Measurements from ENCODE around the gene SERPINA5.

- RRBS, result 82% methylated on average over 2 of the region's 12 CpGs
These were observed 18.9 kb upstream of the SERPINA4 start for GRCh38 chr14:94542281-94542866.

DNA sequence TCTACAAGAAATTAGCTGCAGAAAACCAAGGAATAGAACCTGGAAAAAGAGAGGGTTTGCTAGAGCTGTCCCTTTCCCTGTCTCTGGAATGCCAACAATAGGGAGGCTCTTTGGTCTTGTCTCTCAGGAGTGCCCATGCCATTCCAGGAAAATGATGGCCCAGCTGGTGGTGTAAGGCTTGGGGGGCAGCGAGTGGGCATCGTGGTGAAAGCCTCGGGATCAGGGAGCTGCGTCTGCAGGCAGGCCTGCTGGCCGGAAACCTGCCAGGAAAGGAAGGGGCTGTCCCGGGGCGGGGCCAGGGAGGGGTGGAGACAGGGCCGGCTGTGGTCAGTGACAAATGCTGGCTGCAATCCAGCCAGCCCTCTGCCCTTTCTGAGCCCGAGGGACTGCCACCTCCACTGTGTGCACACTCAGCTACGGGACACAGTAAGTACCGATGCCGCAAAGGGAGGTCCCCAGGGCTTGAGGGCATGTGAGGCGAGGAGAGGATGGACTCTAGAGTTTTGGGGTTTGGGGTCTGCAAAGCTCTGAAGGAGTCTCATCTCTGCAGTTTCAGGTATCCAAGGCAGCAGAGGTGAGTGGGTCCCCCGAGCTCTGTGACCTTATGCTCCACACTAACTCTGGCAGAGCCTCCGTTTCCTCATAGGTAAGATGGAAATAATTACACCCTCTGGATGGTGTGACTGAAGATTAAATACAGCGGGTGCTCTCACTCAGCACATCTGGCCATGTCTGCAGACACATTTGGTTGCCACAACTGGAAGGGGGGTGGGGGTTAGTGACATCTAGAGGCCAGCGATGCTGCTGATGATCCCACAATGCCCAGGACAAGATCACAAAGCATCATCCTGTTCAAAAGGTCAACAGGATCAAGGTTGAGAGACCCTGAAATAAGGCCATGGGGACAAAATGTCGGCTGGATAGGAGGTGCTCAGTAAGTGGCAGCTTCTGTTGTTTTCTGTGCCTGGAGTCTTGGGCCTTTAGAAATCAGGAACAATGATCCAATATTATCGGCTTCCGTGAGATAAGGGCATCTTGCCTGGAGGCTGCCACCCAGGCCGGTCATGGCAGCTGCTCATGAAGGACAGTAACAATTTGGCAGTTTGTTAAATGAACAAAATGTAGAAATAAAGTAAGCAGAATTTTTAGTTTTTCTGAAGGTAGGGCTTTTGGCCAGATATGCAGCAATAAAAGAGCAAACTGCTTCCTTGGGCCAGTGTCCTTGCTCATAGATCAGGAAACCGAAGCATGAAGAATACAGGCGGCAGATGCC, at the start of gene SERPINA5:
TSS of gene SERPINA5 (plus strand) at position 362 of the 1,273 bp plus-strand sequence.
- RRBS, result no CpG with 5 or more reads among the region's 23 CpGs

- RRBS, result no CpG with 5 or more reads among the region's 3 CpGs
These were observed 12.7 kb downstream of the SERPINA5 start for GRCh38 chr14:94593924-94594298.

GRCh38 chr14:94864221-94864933, 94.5 kb upstream of the GSC start:
- RRBS, result 50% methylated on average over 2 of the region's 34 CpGs

DNA sequence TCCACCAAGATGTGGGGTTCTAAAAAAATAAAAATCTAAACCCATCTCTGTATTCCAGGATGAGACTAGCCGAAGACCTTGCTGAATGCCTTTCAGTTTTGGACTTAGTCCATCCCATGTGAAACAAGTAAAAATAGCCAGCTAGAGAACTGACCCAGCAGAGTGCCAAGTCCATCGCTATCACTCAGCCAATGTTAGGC, 148.5 kb downstream of the DICER1 start:
- RRBS, result no CpG with 5 or more reads among the region's 2 CpGs

DNA sequence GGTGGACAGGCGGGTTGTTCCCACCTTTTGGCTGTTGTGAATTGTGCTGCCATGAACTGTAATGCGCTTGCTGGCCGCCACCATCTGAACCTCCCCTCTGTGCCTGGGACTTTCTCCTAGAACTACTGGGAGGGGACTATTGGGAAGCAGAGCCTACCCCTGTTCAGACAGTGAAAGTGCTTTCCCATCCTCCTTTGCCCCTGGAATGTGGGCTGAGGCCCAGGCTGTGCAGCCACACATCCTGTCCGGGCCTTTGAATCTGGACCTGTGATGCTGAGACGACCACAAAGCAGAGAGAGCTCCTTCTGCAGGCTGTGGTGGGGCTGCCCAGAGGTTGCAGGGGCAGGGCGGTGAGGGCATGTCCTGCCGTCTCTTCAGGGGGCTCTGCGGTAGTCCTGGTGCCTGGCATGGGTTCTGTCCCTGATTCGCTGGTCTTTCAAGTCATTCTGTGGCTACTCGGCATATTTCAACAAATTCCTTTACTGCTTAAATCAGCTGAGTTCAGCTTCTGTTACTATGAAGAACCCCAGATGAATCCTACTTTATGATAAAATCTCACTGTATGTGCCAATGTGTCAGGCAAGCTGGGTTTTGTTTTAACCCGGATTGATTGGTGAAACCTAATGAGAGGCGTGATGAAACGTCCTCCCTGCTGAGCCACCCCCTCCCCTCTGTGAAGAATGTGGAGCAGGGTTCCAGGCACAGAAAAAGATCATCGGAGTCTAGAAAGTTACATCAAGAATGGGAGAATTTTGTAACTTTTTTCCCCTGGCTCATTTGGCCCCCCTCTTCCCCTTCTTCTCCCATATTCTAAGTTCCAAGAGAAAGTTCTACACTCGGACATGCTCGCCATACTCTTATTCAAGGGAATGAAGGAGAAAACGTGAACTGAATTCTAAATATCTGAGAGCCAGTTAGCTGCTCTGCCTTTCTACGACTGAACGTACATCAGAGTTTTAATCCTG, 63.5 kb upstream of the DICER1 start:
- RRBS, result no CpG with 5 or more reads among the region's 19 CpGs

DNA sequence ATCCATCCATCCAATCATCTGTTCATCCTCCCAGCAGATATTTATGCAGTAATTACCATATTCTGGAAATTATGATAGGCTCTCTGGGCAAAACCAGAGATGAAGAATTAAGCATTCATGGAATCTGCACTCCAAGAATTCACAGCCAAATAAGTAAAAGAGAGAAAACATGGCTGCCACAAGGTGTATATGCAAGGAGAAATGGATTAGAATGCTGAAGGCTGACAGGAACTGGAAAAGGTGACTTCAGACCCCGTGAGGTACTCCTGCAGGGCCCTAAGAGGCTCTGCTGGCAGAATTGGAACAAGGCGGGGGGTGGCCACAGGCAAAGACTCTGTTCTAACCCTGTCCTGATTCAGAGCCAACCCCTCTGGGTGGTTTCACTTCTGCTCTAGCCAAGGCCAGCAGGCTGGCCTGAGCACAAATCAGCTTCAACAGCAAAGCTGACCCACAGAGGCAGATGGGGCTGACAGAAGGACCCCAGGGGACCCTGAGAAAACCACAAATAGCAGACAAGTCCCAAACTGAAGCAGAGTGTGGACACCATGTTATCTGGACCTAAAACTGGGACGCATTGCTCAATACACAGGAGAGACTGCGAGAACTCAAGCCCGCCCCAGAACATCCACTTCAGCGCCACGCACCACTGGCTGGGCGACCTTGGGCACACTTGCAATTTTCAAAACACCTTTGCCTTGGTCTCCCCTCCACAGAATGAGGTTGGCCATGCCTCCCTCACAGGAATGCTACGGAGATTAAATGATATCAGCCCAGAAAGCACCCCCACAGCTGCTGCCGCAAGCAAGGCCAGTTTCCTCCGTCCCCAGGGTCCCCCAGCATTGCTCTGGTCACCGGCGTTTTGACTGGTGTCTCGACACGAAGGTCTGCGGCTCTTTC, 76.4 kb upstream of the DICER1 start:
- RRBS, result no CpG with 5 or more reads among the region's 16 CpGs

- RRBS, result 10% methylated on average over 24 of the region's 37 CpGs
These were observed 40.6 kb upstream of the CLMN start for GRCh38 chr14:95360361-95360743.

DNA sequence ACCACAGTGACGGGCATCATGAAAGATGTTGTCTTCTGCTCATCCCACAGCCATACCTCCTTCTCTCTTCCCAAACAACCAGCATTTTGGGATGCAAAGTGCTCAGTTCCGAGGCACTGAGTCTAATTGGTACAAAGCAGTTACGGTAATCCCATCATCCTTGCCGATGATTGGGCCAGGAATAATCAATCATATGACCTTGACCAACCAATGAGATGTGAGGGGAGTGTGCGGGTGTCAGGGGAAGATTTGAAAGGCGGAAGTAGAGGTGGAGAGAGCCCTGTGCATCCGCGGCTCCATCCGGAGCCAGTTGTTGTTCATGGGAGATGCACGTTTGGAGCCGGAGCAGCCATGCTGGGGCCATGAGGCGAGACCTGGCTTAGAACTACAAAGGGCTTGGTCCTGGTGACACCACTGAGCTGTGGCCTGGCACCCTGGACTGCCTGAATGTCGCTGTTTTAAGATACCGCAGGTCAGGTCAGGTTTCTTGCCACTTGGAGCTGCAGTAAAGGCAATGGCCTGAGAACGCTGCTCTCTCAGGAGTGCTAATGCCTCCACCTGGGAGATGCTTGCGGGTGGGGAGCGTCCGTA, 67.2 kb downstream of the SYNE3 start:
- RRBS, result no CpG with 5 or more reads among the region's 18 CpGs

GRCh38 chr14:95741115-95741672, 27.3 kb upstream of the TCL1A start:
- RRBS, result no CpG with 5 or more reads among the region's 7 CpGs

GRCh38 chr14:96095629-96096385, 56.6 kb downstream of the C14orf132 start:
- RRBS, result no CpG with 5 or more reads among the region's 16 CpGs

GRCh38 chr14:96097844-96098094, 58.6 kb downstream of the C14orf132 start:
- RRBS, result no CpG with 5 or more reads among the region's 5 CpGs

DNA sequence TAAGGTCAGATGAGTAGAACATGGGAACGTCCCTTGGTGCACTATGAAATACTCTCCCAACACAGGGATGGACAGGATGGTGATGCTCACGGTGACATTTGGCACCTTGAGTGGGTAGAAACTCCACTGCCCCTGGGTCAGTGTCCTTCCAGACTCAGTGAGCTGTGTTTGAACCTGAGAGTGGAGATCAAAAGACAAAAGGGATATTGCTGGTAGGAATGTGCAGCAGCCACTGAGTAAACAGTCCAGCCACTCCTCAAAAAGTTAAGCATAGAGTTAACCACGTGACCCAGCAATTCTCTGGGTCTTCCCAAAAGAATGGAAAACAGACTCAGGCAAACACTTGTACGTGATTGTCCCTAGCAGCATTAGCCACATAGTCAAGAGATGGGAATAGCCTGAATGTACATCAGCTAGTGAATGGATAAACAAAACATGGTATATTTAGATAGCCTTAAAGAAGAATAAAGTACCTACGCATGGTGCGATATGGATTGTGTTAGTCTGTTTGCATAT, 9.0 kb upstream of the BDKRB2 start:
- RRBS, result no CpG with 5 or more reads among the region's 6 CpGs

DNA sequence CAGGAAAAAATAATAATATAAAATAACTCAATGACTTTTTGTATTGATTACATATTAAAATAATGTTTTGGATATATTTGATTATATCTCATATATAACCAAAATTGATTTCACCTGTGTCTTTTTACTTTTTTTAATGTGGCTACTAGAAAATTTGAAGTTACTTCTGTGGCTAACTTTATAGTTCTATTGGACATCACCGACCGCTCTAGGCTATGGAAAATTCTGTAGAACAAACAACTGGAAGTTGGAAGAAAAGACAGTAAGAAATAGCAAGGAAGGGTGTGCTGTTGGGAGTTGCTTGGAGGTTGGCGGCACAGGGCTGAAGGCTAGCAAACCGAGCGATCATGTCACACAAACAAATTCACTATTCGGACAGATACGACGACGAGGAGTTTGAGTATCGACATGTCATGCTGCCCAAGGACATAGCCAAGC, 18.1 kb downstream of the BDKRB2 start:
- RRBS, result no CpG with 5 or more reads among the region's 10 CpGs

- RRBS, result no CpG with 5 or more reads among the region's 9 CpGs
These were observed 20.1 kb downstream of the BDKRB2 start for GRCh38 chr14:96224645-96225318.

DNA sequence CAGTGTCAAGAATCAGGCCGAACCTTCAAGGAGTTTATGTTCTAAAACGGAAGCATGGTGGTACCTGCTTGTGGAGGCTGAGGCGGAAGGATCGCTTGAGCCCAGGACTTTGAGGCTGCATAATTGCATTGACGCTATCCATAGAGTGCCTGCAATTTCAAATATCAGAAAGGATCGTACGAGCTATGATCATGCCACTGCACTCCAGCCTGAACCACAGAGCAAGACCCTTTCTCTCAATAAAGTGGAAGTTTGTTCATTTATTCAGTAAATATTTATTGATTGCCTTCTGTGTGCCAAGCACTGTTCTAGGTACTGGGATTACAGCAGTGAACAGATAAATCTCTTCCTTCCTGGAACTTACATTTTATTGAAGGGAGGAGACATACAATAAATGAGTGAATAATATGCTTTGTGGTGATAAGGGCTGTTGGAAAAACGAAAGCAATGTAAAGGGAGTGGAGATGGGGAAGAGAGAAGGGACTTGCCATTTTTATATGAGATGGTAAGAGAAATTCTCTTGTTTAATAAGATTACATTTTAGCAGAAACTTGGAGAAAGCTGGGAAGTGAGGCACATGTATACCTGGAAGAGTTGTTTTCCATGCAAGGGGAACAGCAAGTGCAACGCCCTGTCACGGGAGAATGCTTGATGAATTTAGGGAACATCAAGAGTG, 1.6 kb downstream of the GSKIP start:
- RRBS, result no CpG with 5 or more reads among the region's 10 CpGs

DNA sequence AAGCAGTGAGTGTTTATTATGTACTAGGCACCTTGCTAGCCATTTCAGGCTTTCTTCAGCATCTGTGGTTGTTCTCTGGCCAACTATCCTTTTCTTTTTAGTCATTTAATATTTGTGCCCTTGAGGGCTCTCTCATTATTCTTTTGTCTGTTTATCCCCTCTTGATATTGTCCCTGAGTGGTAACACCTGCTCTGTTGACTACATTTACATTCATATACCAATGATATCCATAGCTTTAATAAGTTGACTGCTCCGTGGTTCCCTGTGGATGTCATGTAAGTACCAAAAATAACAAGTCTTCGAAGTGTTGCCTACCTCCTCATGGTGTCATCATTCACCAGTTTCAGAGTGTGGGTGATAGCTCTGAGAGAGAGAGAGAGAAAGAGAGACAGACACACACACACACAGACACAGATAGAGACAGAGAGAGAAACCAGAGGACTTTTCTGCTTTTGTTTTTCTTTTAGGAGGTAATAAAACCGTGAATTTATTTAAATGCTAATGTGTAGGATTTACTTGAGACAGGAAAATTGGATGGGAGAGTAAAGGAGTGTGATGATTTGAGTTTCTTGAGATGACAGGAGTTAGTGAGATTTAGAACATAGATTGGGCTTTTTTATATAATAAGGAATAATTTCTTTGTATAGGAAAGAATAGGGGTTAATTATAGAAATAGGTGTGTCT, 52.2 kb downstream of the PAPOLA start:
- RRBS, result no CpG with 5 or more reads among the region's 3 CpGs

GRCh38 chr14:97458427-97459829, 661.7 kb downstream of the VRK1 start:
- RRBS, result 18% methylated on average over 2 of the region's 45 CpGs

- RRBS, result no CpG with 5 or more reads among the region's 9 CpGs
These were observed 805.5 kb downstream of the VRK1 start for GRCh38 chr14:97602729-97603129.

- RRBS, result no CpG with 5 or more reads among the region's 2 CpGs
These were observed 905.5 kb downstream of the VRK1 start for GRCh38 chr14:97702746-97703049.

All from epithelial cell of esophagus (primary cell).